ENCODE data around the gene MX2.

DNA sequence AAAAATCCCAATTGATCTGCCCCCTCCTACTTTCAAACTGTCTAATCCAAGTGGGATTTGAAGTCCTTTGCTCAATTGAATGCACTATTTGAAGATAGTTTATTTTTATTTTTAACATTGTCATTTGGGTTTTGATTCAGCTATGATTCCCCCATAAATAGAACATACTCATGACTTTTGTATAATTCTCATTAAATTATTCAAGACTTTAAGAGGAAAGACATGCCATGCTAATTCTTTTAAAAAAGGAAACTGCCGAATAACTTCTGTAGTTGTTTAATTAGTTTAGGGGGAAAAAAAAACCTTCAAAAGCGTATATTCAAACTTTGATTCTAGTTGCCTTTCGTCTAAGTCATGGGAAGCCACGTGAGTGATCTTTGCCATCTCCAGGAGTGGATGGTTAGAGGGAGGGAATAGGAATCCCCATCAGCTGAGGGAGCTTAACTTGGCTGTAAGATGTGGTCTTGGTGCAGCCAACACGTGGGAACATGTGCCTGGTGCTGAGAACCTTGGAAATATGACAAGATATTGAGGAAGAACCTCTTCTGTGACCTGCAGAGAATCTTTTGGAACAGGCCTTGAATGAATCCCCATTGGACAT, 1.6 kb downstream of the BACE2 start:
- PRO-cap, result no peak
- CAGE, long polyA plus RNA, result no peak

DNA sequence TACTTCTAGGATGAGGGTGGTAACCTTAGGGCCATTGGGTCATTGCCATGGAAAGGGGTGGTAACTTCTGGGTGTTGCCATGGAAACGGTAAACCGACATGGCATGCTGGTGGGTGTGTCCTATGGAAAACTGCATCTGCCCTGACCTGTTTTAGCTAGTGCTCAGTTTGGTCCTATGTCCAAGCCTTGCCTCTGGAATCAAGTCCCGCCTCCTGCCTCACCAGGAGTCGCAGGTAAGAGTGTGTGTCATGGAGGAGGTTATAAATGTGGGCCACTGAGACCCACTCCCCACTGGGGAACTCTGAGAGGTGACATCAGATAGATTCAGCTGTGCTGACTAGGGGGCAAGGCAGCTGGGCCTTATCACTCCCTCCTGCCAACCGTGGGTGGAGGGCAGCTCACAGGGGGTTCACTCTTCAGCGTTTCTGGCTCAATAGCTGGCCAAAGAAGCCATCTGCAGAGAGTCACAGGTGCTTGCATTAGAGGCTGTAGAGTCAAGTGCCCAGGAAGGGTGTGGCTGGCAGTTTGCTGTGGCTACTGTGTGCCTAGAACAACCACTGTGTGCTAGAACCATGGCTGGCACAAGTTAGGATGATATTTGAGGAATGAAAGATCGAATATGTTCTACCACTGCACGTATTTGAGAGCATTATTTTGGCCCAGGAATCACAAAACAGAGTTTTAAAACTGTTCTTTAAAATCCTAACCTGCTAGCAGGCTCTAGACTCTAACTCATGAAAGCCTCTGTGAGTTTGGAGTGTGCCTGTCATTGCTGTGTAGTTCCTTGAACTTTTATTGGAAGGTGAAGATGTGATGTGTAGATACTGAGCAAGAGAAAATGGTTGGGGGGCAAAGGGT, 19.1 kb downstream of the BACE2 start:
- PRO-cap, result no peak
- CAGE, long polyA plus RNA, result no peak

DNA sequence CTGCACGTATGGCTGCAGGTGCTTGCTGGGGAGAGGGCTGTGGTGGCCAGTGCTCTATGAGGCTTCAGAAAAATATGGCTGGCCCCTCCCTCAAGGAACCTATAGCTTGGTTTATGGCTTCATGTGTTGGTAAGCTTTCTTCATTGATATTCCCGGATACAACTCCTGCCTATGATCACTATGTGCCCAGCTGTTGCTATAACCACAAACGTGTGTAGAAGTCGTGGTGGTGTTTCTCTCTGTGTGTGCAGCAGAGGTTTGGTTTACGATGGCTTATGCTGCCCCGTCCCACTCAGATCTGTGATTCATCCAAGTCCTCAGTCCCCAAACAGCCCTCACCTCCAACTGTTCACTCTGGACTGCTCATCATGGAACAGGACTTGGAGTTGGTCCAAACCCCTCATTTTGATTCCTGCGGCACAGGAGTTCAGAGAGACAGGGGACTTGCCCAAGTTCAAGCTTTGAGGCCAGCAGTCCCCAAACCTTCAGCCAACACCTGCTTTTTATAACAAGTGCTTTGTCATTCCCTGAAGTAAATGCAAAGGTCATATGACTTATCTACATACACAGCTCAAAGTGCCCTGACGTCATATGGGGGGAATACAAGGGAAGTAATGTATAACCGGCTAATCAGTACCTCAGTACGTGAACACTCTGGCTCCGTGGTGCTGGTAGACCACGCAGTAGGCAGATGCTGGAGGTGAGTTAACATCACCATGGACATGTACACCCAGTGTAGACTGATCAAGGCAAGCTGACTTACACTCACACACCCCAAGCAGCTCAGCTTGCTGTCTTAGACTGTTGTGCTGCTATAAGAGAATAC, 59.8 kb downstream of the BACE2 start:
- PRO-cap, result no peak
- CAGE, long polyA plus RNA, result no peak

GRCh38 chr21:41361419-41362175, at the start of gene MX2:
MX2 (plus strand) TSS chr21:41362027.
- PRO-cap, result bidirectional peak, plus-strand start at chr21:41362030, minus-strand start at chr21:41361907
- CAGE, long polyA plus RNA, result no peak

- PRO-cap, result no peak
- CAGE, long polyA plus RNA, result no peak
Observed at GRCh38 chr21:41376551-41377188, 14.8 kb downstream of the MX2 start.

DNA sequence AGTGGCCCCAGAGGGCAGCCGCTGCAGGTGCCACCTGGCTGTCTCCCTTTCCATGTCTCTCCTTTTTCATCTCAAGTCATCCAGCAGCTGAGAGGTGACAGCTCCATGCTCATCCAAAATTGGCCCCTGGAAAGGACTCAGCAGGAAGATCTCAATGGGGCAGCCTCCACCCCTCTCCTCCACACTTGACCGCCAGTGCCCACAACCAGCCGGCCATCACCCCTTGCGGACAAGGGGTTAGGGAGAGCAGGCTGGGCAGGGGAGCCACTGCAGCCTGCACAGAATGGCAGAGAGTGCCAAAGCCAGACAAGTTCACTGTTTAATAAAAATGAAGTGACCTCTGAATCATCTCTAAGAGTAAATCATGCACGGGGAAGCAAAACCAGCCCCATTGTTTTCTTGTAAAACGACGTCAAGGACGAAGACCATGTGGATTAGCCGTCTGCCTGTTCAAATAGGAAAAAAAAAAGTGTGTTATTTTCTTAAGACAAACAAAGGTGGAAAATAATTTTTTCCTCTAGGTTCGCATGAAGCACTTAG, 39.7 kb downstream of the MX1 start:
- PRO-cap, result no peak
- CAGE, long polyA plus RNA, result no peak

GRCh38 chr21:41473179-41473771, 34.7 kb downstream of the TMPRSS2 start:
- PRO-cap, result no peak
- CAGE, long polyA plus RNA, result no peak

GRCh38 chr21:41506147-41506957, 1.6 kb downstream of the TMPRSS2 start:
- PRO-cap, result no peak
- CAGE, long polyA plus RNA, result no peak

DNA sequence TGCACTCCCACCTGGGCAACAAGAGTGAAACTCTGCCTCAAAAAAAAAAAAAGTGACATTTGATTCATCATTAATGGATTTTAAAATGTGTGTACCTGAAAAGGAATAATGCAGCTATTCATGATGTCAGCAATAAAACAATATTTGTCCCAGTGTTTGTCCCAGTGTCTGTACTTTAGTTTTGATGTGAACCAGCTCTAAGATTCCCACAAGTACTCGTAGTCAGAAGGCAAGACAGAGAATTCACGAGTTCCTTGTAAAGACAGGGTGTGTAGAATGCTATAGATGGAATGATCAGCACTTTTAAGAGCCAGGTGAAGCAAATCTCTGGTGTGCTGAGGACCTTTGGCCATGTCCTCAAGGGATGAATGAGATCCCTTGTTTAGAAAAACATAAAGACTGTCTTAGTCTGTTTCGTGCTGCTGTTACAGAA, 11.9 kb upstream of the TMPRSS2 start:
- PRO-cap, result no peak
- CAGE, long polyA plus RNA, result no peak

DNA sequence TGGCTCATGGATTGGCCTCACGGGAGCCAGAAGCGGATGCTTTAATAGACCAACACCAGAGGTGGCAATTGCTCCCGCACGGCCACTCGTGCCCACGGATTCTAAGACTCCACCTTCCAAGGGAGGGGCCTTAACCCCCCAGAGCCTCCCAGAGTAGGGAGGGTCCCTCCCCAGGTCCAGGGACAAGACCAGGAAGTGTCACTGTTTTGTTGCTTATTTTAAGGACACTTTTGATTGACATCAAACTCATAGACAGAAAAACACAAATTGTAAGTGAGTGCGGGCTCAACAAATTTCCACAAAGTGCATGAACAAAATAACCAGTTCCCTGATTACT, 45.1 kb upstream of the RIPK4 start:
- PRO-cap, result no peak
- CAGE, long polyA plus RNA, result no peak

DNA sequence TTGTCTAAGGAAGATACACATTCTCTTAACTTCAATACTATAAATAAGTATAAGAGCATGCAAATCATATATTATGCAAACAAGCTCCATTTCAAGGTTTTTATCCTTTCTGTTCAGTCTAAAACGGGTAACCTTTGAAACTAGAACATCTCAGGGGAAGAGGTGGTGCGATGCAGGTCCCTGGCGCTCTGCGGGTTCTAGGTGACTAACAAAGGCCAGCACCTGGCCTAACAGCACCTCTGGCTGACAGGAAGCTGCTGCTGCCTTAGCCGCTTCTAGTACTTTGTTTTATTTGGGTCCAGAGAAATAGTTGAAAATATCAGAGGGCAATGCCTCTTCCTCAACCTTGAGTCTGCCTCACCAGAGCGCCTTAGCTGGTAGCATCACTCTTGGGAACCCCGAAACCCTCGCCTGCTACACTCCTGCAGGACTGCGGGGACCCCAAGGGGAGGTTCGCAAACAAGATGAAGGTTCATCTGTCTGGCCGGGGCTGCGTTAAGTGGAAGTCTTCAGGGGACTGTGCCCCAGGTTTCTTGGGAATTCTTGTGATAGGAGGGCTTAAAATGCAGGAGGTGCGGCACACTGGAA, 45.5 kb downstream of the PRDM15 start:
- PRO-cap, result unidirectional peak, plus-strand start at position 148 of the sequence
- CAGE, long polyA plus RNA, result no peak

DNA sequence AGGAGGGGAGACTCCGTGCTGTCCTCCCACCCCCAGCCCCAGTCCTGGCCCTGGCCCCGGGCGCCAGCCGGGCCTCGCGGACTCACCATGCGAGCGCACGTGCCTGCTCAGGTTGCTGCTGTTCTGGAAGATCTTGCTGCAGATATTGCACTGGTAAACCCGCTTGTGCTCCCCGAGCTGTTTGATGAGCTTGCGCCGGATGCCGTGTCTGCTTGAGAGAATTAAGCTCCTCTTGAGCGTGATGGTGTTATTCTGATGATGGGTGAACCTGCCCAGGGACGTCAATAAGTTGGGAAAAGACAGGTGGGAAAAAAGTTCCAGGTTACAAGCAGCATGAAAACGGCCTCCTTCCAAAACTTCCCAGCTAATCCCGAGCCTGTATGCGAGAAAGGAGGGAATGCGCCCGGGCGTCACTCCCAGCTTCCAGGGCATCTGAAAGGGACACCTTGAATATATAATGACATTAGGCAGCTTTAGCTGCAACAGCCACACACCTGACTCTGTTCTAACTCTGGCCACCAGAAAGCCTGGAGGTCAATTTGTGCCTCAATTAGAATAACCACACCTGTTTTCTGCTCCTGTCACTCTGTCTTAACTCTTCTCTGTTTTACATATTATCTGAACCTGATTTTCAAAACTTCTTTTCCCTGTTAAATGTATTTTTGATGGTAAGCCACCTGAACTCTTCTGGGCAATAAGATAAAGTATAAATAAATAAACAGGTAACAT, 42.6 kb downstream of the PRDM15 start:
- PRO-cap, result no peak
- CAGE, long polyA plus RNA, result no peak

DNA sequence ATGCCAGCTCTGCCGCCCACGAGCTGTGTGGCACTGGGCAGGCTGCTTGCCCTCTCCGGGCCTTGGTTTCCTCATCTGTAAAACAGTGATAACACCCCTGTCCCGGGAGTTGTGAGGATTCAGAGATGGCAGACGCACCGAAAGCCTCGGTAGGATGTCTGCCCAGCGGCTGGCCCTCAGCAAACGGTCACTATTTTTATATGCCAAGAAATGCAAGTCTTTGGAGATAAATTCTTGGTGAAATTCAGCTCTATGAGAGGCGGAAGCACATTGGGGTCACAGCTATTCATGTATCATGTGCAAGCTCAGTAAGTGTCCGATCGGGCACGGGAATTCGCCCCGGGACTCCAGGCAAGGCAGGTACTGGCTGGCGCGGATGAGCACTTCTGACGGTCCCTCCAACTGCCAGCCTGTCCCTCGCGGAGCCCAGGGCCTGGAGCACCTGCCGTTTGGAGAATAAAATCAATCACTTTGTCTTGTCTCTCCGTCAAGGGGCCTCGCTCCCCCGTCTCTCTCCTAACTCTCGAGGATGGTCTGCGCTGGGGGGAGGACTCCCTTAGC, 1.0 kb downstream of the C2CD2 start:
- PRO-cap, result no peak
- CAGE, long polyA plus RNA, result no peak

DNA sequence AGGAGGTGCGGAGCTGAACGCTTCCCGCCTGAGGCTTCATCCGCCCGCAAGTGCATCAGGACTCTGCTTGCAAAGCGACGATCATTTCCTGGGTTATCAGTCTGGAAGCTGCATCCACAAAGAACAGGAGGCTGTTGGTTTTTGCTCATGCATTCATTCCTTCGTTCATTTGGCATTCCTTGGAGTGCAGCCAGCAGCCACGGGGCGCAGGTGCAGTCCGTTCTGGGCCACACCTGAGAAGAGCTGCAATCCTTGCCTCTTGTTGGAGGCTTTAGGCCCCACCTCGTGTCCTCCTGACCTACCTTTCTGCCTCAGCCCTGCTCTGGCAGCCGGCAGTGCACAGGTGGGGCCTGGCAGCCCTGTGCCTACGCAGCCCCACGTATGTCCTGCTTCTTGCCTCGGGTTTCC, 19.6 kb upstream of the C2CD2 start:
- PRO-cap, result no peak
- CAGE, long polyA plus RNA, result no peak

GRCh38 chr21:41990902-41991689, 19.1 kb downstream of the ZBTB21 start:
- PRO-cap, result no peak
- CAGE, long polyA plus RNA, result no peak

GRCh38 chr21:42234342-42235557, 15.8 kb downstream of the ABCG1 start:
- PRO-cap, result bidirectional peak, plus-strand start at chr21:42235118, minus-strand start at chr21:42234680
- CAGE, long polyA plus RNA, result no peak

GRCh38 chr21:42236585-42237117, 17.7 kb downstream of the ABCG1 start:
- PRO-cap, result unidirectional peak, plus-strand start at chr21:42236937
- CAGE, long polyA plus RNA, result no peak

GRCh38 chr21:42269392-42269770, 45.8 kb downstream of the TFF3 start:
- PRO-cap, result no peak
- CAGE, long polyA plus RNA, result no peak

DNA sequence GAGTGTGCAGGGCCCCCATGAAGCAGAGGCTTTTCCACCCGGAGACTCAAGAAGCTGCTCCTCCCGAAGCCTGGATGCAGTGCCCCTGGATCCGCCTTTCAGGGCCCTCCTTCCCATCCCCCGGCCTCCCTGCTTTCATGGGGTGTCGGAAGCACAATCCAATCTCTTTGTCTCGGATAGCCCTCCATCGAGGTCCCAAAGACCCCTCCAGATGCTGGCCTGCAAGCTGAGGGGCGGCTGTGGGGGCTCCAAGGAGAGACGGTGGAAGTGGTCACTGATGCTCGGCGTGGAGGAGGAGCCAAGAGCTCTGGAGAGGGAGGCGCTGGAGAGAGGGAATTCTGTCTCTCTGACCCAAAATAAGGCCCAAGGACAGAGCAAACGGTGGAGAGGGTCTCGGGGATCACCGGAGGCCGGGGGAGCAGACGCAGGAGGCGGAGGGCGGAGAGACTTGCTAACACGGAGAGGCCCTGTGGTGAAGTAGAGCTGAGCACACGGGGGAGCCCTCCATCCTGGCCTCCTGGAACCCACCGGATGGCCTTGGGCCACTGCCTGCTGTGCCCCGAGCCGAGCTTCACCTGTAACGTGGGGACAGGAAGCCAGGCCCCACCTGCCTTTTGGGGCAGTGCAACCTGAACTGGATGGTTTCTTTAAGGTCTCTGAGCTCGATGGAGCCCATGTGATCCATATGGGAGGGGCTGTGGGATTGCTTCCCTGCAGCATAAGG, 36.1 kb downstream of the TFF3 start:
- PRO-cap, result unidirectional peak, plus-strand start at position 381 of the sequence
- CAGE, long polyA plus RNA, result no peak

DNA sequence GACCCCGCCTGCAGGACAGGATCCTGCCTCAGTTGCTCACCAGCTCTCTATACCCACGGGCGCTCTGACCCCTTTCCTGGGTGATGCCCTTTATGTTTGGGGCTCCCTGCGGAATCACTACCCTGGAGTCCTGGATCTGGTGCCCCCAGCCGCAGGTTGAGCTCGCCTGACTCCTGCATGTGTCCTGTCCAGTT, 32.4 kb downstream of the TFF3 start:
- PRO-cap, result no peak
- CAGE, long polyA plus RNA, result no peak

All from B cell (primary cell).